Measurements from ENCODE around the genes GPER1 and MICALL2.

GRCh38 chr7:962662-962872 is 8.1 kb upstream of the ADAP1 start:
- PRO-cap, result no peak
- RAMPAGE, long total RNA, result no peak

- PRO-cap, result no peak
- RAMPAGE, long total RNA, result no peak
Observed at GRCh38 chr7:982718-983026, 309 bp upstream of the CYP2W1 start.

- PRO-cap, result no peak
- RAMPAGE, long total RNA, result no peak
Observed at GRCh38 chr7:992714-993130, 9.7 kb downstream of the CYP2W1 start.

GRCh38 chr7:999613-1000328 is 16.8 kb downstream of the CYP2W1 start:
- PRO-cap, result no peak
- RAMPAGE, long total RNA, result no peak

DNA sequence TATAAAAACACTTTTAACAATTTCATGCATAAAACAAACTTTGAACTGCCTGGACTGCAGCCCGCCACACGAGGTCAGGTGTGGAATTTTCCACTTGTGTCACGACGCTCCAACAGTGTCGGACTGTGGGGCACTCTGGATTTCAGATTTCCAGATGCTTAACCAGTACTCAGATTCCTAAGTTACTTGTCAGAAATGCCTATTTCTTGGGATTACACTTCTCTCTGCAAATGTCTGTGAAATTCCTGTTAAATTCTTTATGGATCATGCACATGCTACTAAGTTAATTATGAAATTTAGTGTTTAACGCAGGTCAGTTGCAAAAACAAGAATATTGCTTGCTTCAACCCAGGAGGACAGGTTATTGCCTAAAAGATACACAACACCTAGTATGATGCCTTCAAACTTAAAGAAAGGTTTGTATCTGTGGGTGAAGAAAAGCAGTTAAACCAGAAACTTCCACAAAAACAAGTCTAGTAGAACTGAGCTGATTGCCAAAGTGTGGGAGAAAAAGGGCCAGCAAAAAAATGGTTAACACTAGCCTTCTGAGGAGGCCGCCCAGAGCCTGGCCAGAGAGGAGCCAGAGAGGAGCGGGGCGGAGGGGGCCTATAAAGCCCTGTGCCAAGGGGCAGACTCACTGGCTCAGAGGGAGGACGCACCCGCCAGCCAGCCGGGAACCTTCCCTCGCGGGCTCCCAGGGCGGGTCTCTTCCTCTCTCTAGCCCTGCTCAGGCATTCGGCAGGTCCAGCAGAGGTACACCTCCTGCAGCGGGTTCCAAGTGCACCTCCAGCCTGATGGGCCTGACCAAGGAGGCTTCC is at the start of gene GPER1:
Gene GPER1, plus strand, starts transcription at position 637 of the 818 bp plus-strand sequence.
- PRO-cap, result no peak
- RAMPAGE, long total RNA, result no peak

GRCh38 chr7:1124292-1124698 is 13.8 kb downstream of the C7orf50 start:
- PRO-cap, result no peak
- RAMPAGE, long total RNA, result no peak

GRCh38 chr7:1431833-1432658 is 27.2 kb downstream of the MICALL2 start:
- PRO-cap, result no peak
- RAMPAGE, long total RNA, result no peak

DNA sequence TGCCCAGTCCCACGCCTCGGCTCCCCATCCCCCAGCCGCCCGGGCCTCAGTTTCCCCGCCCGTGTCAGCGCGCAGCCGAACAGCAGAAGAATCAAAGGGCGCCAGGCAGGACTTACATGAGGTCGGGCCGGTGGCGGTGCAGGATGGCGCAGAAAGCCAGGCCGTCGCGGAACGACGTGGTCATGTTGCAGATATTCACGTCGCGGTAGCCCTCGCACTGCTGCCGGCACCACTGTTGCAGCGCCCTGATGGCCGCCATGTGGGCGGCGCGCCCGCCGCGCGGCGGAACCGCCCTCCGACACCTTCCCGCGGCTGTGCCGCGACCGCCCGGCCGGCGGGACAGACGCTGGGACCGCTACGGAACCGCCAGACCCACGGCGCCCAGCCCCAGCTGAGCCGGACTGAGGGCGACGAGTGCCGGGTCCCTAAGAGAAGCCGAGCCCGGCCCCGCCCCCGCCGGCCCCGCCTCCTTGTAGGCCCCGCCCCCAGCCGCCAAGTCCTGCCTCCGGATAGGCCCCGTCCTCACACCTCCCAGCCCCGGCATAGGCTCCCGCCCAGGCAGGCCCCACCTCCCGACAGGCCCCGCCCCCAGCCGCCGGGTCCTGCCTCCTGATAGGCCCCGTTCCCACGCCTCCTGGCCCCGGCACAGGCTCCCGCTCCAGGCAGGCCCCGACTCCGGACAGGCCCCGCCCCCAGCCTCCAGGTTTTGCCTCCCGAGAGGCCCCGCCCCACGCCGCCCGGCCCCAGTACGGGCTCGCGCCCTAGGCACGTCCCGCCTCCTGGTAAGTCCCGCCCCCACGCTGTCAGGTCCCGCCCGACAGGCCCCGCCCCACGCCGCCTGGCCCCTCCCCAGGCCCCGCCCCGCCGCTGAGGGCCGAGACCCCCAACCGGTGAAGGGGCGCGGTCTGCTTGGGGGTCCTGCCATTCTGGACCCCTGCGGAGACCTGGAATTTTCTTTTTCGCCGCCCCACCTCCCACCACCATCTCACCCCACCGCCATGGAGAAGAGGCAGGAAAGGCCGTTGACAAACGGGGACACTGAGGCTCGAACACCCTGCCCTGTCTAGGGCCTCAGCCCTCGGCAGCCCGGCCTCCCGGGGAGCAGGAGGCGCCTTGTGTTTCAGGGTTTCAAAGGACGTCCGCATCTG is at the start of gene MICALL2:
Gene MICALL2, minus strand, starts transcription at position 403 of the 1,148 bp plus-strand sequence.
- PRO-cap, result unidirectional peak, minus-strand start at position 403 of the sequence
- RAMPAGE, long total RNA, result no peak

DNA sequence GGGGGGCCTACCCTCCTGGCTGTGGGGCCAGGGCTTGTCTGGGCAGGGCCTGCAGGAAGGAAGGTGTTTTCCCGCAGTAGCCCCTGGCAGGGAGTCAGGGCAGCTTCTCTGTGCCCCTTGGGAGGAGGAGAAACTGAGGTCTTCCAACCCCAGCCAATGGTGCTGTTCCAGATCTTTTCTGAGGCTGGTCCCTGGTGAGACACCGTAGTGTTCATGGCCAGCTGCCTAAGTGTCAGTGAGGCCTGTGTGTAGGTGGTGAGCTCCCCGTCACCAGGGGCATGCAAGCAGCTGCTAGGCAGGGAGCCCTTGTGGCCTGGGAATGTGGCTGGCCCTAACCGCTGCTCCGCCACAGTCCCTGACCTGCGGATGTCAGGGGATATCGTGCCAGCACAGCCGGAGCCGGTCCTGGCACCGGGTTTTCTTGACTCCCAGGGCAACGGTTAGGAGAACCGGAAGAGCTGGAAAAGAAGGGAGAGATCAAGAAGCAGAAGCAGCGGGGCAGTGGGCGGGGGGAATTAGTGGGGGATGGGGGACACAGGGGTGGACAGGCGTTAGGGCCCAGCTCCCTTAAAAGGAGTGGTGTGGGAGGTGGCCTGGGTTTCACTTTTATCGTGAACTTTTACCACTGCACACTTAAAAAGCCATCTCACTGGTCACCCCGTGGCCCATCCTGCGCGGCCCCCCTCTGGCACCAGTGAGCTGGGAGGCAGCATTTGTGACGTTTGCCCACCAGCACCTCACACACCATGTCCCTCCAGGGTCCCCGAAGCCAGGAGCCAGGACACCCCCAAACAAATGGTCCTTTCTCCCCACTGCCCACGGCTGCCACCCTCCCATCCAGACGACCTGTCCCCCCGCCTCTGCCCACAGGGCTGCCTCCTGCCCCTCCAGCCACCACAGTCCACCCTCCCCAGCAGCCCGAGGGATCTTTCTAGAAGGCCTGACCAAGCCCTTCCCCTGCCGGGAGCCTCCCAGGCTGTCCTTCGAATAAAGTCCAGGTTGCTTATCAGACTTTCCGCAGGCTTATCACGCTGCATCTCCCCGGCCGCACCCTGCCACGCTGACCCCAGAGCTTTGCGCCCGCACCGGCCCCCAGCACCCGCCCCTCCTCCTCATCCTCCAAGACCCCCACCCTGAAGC is 1.7 kb upstream of the MICALL2 start:
- PRO-cap, result no peak
- RAMPAGE, long total RNA, result no peak

DNA sequence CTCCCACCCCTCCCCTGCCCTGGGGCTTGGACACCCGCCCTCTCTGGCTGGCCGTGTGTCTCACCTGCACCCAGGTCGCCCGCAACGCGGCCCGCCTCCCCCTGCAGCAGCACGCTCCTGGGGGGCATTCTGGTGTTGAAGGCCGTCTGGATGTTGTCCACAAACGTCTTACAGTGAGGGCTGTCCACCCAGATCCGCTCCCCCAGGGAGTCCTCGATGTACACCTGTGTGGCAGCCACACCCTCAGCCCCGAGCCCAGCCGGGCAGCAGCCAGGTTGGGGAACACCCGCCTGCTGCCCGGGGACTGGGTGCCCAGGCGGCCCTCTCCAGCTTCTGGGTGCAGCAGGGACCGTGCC is 4.8 kb downstream of the INTS1 start:
- PRO-cap, result no peak
- RAMPAGE, long total RNA, result no peak

DNA sequence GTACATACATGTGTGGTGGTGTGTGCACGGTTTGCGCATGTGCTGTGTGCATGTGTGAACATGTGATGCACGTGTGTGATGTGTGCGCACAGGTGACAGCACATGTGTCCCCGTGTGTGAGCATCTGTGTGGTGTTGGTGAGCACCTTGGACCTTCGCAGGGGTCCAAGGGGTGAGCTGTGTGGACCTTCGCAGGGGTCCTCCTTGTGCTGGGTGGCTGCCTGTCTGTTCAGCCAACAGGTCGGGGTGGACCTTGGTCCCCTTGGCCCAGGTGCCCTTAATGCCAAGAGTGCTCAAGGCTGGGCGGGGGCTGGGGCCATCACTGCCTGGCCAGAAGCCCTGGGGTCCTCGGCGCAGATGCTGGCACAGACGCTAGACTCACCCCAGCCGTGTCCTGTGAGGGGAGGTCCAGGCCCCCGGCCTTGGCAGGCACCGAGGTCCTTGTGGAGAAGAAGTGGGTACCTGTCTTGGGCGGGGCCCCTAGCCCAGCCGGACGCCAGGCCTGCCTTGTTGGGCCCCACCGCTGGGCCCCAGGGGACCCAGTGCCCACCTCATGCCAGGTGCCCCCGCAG is 6.8 kb downstream of the TMEM184A start:
- PRO-cap, result no peak
- RAMPAGE, long total RNA, result no peak

GRCh38 chr7:1560119-1561021 is 4.4 kb upstream of the TMEM184A start:
- PRO-cap, result no peak
- RAMPAGE, long total RNA, result no peak

GRCh38 chr7:1566533-1566999 is 3.3 kb downstream of the PSMG3 start:
- PRO-cap, result no peak
- RAMPAGE, long total RNA, result no peak

GRCh38 chr7:1666688-1667575 is 3.1 kb upstream of the ELFN1 start:
- PRO-cap, result no peak
- RAMPAGE, long total RNA, result no peak

- PRO-cap, result no peak
- RAMPAGE, long total RNA, result no peak
Observed at GRCh38 chr7:1749799-1750552, 79.9 kb downstream of the ELFN1 start.

GRCh38 chr7:1895543-1896328 is 225.7 kb downstream of the ELFN1 start:
- PRO-cap, result no peak
- RAMPAGE, long total RNA, result no peak

DNA sequence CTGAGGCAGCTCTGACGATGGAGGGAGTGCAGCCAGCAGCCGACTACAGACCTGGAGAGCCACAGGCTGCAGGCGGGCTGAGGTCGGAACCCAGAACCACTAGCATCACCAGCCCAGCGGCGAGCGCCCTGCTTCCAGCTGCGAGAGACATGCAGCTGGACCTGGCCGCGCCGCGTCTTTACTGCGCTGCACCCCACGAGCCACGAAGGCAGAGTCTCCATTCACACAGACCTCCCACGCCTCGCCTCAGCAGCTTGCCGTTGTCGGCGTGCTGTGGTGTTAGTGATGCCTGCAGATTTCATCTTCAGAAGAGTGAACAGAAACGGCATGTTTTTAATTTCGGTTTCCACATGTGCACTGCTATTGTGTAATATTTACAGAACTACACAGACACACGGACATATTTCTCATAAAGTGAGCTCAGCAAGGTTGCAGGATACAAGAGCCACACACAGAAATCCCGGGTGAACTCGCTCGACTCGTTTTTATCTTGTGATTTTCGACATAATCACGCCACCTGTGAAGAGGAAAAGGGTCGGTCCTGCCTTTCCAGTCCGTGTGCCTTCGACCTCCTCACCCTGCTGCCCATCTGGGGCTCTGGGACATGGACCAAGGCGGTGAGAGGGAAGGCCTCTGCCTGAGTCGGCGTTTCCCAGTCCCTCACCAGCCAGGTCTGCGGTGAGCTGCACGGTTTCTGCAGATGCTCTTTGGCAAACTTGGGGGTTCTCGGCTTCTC is 252.2 kb downstream of the ELFN1 start:
- PRO-cap, result no peak
- RAMPAGE, long total RNA, result no peak

DNA sequence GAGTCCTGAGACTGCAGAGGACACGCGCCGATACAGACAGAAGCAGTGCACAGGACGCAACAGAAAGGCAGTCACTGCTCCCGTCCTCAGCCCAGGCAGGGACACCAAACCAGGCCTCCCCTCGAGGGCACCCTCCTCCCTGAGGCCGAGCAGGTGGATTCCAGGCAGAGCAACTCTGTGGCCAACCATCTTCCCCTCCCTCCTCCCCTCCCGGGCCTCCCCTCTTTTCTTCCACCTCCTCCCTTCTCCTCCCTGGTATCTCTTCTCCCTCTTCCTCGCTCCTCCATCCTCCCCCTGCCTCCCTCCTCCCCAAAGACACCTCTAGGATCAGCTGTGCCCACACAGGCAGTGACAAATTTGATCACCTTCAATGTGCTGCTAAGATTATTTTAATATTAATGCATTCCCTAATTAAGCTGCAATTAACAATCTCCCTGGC is 258.9 kb downstream of the ELFN1 start:
- PRO-cap, result no peak
- RAMPAGE, long total RNA, result no peak

DNA sequence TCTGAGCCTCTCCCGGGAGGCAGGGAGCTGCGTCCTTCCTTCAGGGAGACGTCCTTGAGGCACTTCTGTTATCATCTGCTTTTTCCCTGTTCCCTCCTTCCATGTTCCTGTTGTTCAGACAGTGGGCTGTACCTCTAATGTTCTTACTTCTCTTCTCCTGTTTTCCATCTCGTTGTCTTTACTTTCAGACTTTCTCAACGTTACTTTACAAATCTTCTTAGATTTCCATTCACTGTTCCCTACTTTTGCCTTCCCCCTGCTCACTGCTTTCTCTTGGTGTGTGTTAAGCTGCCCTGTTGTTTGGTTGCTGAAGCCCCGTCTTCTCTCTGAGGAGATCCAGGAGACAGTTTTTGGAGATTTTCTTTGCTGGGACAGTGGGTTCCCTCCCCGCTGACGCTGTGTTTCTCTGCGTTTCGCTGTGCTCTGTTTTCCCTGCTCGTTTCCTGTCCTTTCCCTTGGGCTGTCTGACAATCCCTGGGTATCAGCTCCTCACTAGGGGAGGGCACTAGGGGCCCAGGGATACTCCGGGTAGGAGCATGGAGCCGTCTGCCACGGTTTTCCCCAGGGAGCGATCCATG is 262.7 kb downstream of the ELFN1 start:
- PRO-cap, result no peak
- RAMPAGE, long total RNA, result no peak

GRCh38 chr7:2079485-2080468 is 153.0 kb downstream of the MAD1L1 start:
- PRO-cap, result no peak
- RAMPAGE, long total RNA, result no peak

Data from Karpas-422 (cell line).